ENCODE results near the gene COLGALT1.

GRCh38 chr19:16542768-16543109, 502 bp upstream of the CHERP start:
- PRO-cap = no peak

- PRO-cap = no peak
These were observed 12.7 kb upstream of the CHERP start for GRCh38 chr19:16554908-16555420.

DNA sequence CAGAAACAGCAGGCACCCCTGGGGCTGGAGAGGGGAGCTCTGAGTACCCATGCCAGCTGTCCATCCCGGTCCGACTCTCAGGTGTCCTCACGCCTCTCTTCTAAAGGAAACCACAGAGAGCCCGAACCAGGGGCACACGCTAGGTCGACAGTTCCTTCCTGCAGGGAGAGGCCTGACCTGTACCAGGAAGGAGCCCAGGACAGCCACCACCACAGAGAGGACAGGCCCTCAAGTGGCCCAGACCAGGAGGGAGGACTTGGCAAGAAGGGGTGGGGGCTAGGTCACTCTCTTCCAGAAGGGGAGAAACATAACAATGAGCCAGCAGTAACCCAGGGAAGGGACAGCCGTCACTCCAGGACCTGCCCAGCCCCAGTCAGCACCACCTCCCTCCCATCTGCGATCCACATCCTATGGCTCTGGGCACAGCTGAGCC, 13.0 kb upstream of the SLC35E1 start:
- PRO-cap = no peak

DNA sequence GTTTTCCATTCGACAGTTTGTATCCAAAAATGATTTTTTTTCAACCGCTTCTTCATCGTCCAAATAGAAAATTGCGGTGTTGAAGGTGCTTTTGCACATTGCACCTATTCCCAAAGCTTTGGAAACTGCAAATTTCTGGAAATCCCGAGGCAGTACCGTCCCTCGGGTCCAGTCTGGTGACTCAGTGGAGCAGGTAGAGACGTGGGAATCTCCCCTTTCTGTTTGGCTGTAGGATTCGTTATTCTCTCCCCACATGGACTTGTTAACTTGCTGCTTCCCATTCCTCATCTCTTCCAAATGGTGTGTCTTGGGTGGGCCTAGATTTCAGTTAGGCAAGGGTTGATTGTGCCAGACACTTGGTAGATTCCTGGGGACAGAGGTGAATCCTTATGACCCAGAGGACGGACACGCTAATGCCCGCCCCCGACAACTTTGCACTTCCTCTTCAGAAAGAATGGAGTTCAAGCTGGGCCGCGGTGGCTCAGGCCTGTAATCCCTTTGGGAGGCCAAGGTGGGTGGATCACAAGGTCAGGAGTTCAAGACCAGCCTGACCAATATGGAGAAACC, 2.3 kb downstream of the MYO9B start:
- PRO-cap = bidirectional peak, plus-strand start at position 457 of the sequence, minus-strand start at position 298 of the sequence

DNA sequence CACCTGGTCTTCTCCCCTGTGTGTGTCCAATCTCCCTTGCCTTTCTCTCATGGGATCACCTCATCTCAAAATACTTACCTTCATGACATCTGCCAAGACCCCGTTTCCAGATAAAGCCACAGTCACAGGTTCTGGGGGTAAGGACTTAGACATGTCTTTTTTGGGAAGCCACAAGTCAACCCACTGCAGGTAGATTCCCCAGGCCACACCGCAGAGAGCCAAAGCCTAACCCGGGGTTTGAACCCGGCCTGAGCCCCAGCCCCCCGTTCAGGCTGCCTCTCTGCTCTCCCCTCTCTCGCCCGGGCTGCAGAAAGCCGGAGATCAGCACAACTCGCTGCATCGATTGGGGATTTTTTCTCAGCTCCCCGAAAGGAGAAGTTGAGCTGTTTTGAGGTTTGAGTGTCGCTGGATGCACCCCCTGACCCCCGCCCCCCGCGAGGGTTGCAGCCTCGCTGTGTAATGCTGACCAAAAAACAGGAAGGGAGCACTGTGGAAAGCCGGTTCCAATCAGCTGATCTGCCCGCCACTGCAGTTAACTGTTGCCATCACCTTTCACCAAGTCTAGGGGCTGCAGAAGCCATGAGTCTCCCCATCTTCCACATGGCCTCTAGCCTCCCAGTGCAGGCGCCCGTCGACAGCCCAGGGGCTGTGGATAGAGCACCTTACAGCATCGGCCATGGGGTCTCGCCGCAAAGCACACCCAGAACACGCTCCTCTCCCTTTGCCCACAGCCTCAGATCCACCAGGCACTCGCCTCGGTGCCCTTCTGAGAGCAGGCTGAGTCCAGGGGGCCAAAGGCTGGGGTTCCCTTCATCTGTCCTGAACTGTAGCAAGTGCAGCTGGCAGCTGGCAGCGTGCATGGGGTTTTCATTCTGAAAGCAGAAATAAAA, 34.4 kb downstream of the MYO9B start:
- PRO-cap = bidirectional peak, plus-strand start at position 573 of the sequence, minus-strand start at position 345 of the sequence

GRCh38 chr19:17191003-17191467, 24.1 kb upstream of the USE1 start:
- PRO-cap = no peak

DNA sequence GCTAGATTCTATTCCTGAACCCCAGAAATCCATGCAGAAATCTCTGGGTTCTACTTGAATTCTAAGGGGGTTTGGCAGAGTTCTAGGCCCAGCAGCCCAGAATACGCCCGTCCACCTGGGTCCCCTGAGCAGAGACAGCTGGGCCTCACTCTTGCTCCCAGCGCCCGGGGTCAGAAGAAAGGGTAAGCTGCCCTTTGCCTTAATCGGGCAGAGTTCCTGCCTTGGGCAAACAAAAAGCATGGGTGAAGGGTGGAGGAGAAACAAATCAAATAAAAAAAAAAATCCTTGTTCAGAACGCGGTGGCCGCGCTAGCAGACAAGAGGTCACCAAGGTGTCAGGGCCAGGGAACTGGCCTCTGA, 5.8 kb downstream of the NR2F6 start:
- PRO-cap = unidirectional peak, plus-strand start at position 288 of the sequence

- PRO-cap = unidirectional peak, minus-strand start at chr19:17248470
These were observed 2.4 kb upstream of the NR2F6 start for GRCh38 chr19:17247717-17248978.

- PRO-cap = no peak
These were observed 3.7 kb downstream of the USHBP1 start for GRCh38 chr19:17260728-17261268.

GRCh38 chr19:17293527-17294389, 9.5 kb downstream of the ABHD8 start:
- PRO-cap = no peak

GRCh38 chr19:17324248-17325124, 10.2 kb downstream of the ANO8 start:
- PRO-cap = no peak

- PRO-cap = no peak
These were observed 8.1 kb downstream of the ANO8 start for GRCh38 chr19:17326523-17326905.

- PRO-cap = no peak
These were observed 581 bp downstream of the ANO8 start for GRCh38 chr19:17334209-17334339.

- PRO-cap = no peak
These were observed 10.1 kb downstream of the GTPBP3 start for GRCh38 chr19:17347280-17347966.

DNA sequence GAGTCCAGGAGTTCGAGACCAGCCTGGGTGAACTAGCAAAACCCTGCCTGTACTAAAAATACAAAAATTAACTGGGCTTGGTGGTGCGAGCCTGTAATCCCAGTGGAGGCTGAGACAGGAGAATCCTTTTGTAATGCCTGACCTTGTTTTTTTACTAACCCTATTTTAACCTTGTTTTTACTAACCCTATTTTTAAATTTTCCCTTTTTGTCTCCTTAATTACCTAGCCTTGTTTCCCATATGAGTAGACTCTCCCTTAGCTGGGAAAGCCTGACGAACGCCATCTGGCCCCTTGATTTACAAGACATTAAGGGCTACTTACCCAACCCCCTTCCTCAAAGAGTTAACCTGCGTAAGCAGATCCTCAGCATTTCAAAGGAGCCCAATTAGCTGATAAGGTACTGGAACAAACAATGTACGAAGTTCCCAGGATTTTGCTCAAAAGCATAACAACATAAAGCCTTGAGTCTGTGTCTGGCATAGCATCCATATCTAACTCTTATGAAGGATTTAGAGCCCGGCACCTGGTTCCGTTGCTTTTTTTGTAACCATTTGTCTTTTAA, 4.8 kb upstream of the MVB12A start:
- PRO-cap = no peak

DNA sequence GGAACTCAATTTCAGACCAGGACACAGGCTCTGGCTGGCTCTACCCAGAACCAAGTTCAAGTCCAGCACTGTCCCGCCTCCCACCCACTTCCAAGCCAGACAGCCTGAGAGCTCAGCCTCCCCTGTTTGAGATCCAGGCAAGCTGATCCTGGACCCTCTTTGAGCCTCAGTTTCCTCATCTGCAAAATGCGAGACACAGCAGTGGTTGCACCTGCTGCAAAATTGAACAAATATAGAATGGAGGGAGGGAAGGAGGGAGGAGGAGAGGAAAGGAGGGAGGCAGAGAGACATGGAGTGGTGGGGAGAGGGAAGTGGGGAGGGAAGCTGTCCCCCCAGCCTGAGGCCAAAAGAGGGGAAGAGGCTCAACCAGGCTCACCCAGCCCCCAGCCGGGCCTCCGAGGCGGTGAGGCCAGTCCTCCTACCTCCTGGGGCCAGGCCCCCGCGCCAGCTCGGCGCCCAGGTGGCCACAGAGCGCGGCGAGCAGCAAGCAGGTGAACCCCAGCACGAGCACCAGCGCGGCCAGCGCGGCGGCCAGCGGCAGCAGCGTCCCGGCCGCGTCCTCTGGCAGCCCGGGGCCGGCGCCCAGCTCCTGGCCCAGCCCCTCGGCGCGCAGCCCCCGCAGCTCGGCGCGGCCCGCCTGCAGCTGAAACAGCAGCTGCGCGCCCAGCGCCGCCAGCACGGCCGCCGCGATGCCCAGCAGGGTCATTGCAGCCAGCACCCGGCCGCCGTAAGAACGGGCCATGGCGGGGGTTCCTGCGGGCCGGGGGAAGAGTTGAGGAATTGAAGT, 554 bp downstream of the TMEM221 start:
- PRO-cap = no peak

DNA sequence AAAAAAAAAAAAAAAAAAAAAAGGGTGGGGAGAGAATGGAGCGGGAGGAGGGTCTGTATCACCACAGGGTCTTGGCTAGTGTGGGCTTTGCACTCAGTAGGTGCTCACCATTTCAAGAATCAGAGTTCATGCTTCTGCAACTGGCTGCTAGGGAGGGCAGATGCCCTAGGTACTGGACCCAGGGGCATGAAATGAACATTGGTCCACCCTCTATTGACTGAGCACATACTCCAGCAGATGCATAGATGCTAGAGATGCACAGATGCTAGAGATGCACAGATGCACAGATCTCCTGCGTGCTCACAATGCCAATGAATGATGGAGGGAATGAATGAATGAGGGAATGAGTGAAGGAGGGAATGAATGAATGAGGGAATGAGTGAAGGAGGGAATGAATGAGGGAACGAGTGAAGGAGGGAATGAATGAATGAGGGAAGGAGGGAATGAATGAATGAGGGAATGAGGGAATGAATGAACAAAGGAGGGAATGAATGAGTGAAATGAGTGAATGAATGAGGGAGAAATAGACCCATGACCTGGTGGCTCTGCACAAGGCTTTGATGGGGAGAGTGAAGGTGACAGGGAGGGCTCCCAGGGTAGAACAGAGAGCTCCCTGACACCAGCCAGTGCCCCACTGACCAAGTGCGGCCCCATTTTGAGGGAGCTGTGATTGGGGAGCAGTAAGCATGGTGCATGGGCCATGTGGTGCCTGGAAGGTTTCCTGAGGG, 12.5 kb downstream of the SLC27A1 start:
- PRO-cap = no peak

- PRO-cap = bidirectional peak, plus-strand start at chr19:17555684, minus-strand start at chr19:17555489; bidirectional peak, plus-strand start at chr19:17556120, minus-strand start at chr19:17556075; bidirectional peak, plus-strand start at chr19:17556538, minus-strand start at chr19:17556445
These were observed at the start of gene COLGALT1 for GRCh38 chr19:17555572-17556689. Gene COLGALT1, plus strand, starts transcription at chr19:17555649.

- PRO-cap = no peak
These were observed 16.9 kb downstream of the COLGALT1 start for GRCh38 chr19:17572239-17572909.

DNA sequence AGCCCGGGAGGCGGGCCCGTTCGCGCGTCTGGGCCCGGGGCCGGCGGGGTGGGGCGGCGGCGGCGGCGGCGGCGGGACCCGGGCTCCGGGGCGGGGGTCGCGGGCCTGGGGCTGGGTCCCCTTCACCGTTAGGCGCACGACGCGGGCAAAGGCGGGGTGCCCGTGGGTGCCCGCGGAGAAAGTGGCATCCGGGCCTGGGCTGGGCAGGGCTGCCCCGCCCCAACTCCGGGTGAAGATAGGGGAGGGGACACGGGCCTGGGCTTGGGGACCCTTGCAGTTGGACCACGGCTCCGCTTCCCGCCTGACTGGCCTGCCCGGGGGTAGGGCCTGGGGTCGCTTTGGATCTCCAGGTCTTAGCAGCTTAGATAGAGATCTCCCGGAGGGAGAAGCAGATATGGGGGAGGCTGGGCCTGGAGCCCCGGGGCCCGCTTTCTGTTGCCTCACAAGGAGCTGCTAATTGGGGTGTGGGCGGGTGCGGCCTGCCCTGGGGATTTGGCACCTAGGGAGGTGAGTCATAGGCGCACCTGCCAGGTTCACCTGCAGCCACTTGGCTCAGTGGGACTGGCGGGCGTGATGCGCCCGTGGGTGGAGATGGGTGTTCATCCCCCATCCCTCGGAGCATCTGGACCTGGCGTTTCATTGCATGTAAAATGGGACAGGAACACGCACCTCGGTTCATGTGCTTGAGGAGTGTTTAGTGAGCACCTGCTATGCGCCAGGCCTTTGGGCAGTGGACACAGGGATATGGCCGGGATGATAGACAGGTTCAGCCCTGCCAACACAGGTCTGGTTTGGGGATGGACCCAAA, 571 bp downstream of the MAP1S start:
- PRO-cap = no peak